Cerebellum (tissue), 5 donors: Measurements from ENCODE around the gene TMED5.

- PRO-cap, 3 experiments = no peak in any of the 3 experiments
- RAMPAGE, long total RNA = no peak
Observed at GRCh38 chr1:92919294-92919996, 41.8 kb downstream of the DIPK1A start.

DNA sequence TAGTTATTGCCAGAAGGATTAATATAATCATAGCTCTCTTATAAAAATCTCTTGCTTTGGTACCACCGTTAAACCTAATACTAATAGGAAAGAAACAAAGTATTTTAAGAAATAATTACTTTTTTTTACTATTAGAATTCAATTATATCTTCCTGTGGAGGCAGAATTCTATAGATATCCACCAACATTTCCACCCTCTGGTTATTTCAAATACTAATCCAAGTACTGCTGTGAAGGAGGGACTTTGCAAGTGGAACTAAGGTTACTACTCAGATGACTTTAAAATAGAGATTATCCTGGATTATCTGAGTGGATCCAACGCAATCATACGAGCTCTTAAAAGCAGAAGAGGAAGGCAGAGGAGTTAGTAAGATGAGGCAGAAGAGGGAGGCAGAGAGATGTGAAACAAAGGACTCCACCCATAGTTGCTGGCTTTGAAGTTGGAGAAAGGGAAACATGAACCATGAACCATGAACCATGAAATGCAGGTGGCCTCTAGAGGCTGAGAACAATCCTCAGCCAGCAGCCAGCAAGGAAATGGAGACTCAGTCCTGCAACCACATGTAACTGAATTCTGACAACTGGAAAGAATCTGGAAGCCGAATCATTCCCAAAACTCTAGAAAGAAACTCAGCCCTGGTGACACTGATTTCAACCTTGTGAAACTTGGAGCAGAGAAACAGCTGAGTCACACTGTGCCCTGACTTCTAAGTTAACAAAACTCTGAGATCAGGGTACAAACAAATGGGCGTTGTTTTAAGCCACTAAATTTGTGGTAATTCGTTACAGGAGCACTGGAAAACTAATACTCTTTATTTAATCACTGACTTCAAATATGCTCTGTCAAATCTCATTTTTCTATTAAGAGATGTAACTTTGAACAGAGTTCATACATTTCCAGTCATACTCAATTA lies 10.2 kb downstream of the DIPK1A start:
- PRO-cap, 3 experiments = no peak in any of the 3 experiments
- RAMPAGE, long total RNA = no peak

GRCh38 chr1:92981016-92981797 lies 19.9 kb upstream of the DIPK1A start:
- PRO-cap, 3 experiments = no peak in any of the 3 experiments
- RAMPAGE, long total RNA = no peak

DNA sequence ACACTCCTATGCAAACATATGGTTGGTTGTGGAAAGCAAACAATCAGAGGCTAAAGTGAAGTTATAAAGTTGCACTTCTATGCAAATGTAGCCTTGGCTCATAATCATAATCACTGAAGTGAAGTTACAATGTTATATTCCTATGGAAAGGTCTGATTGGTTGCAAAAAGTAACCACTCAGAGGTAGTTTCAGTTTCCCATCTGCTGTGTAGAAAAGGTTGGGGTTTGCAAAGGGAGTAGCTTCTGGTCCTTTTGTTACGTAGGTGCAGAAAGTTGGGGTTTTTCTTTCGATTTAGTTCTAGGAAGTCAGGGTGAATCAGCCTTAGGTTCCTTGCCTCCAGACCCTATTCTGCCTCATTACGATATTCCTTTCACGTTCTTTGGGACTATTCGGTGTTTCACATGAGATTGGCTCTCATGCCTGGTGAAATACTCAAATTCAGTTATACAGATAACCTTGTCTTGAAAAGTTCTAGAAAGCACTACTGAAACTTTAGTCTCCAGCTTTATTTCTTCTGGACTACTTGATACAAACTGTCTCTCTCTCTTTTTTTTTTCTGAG lies 36.6 kb upstream of the MTF2 start:
- PRO-cap, 3 experiments = no peak in any of the 3 experiments
- RAMPAGE, long total RNA = no peak

DNA sequence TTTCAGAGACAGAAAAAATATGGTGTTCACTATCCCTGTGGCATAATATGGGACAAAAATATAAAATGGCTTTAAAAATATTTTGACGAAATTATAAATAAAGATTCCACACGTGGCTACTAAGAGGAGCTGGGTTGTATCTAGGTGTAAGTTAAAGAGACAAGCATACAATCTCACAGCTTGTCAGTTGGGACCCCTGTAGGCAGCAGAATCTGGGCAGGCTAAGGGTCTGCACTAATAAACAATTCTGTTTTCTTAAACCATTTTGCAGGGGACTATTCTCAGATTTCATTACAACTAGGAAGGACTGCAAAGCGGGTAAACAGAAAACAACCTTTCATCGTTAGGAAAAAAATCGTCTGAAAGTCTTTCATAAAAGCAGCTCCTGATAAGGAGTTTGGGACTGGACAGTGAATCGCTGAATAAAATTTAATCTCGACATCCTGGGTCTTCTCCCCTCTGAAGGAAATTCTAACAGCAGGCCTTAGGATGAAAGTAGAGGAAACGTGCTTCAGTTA lies 589 bp upstream of the MTF2 start:
- PRO-cap, 3 experiments = no peak in any of the 3 experiments
- RAMPAGE, long total RNA = no peak

DNA sequence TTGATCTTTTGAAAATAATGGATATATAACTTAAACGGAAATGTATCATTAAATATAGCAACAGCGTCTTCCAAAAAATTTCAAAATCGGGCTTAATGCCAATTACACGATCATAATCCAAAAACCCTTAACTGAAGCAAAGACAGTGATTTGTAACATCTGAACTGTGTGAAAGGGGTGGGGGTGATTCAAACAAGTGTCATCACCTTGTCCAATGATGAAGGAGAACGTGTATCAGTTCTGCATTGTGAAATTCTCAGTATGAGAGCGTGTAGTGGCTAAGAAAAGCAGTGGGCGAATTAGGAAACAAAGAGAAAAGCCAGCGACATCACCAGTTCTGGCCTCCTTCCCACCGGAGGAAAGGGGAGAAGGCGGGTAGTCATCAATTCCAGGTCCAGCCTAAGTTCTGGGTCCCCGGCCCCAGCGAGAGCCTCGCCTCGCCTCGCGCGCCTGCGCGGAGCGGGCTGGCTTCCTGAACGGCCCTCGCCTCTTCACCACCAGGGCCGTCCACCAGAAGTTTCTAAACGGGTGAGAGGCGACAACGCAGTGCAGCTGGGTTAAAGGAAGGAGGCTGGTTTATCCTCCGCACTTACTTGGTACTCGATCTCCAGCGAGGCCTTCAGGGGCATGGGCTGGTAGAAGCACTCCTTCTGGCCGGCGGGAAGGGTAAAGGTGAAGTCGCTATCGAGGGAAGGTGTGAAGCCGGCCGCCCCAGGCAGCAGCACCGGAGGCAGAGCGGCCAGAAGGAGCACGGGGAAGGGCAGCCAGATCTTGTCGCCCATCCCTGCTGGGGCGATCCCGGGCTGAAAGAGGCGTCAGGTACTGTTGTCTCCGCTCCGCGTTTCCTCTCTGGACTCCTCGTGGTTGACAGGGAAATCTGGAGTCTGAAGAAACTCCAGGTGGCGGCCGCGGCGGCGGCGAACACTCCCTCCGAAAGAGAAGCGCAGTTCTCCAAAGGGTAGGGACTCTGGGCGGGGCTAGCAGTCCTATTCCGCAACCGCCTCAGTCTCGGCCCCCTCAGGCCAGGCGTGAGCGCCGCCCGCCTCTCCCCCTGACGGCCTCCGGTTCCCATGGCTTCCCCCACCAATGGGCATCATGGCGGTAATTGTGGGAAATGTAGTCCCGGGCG lies at the start of gene TMED5:
Gene TMED5 (minus strand): TSS at position 953 of the 1,129 bp plus-strand sequence.
- PRO-cap, 3 experiments = peak in 3 of 3 experiments; most common plus-strand start position 523 of the sequence (in 3); most common minus-strand start position 422 of the sequence (in 2)
- RAMPAGE, long total RNA = no peak

- PRO-cap, 3 experiments = no peak in any of the 3 experiments
- RAMPAGE, long total RNA = no peak
Observed at GRCh38 chr1:93277468-93277667, 68.3 kb upstream of the DR1 start.

GRCh38 chr1:93319745-93320584 lies 25.7 kb upstream of the DR1 start:
- PRO-cap, 3 experiments = no peak in any of the 3 experiments
- RAMPAGE, long total RNA = no peak

DNA sequence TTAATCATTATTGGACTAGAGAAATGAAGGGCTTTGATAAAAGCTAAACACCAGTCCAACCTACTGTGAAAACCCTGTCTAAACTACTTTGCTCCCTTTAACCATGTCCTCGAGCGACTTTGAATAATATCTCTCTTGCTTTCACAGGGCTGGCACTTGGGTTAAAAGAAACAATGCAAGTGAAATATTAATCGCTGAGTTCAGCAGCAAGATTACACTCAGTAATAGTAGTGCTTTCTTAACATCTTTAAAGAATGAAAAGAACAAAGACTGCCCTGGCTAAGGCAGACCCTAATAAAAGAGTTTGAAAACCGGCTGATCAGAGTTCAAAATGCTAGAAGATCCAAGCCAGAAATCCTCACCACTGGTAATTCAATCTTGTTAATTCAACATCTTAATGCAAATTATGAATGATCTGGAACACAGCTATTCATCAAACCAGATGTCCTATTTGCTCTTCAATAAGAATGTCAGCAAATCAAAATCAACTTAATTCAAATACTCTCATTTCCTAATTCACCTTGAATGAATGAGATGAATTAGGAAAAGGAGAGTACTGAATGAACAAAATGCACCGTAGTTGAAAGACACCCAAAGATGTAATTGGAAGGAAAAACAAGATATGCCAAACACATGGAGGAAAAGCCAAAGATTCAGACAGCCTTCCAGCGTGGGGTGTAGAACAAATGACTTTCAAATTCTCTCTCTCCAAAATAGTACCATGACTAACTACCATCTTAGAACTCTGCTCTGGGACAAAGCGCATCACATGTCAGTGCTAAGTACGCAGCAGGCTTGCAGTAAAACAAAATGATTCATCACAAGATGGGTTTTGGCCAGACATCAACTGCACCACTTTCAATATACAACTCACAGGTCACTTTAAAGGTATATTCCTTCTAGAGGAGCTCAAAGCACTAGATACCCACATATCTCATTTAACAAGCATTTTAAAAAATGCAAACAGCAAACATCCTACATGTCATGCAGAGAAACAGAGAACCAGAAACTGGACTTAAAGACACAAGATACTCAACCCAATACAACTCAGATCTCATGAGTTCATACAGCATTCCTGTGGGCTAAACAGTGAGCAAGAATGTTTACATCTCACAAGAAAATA lies 76.0 kb downstream of the BCAR3 start:
- PRO-cap, 3 experiments = no peak in any of the 3 experiments
- RAMPAGE, long total RNA = no peak

- PRO-cap, 3 experiments = no peak in any of the 3 experiments
- RAMPAGE, long total RNA = no peak
Observed at GRCh38 chr1:93612841-93613413, 68.7 kb downstream of the BCAR3 start.

DNA sequence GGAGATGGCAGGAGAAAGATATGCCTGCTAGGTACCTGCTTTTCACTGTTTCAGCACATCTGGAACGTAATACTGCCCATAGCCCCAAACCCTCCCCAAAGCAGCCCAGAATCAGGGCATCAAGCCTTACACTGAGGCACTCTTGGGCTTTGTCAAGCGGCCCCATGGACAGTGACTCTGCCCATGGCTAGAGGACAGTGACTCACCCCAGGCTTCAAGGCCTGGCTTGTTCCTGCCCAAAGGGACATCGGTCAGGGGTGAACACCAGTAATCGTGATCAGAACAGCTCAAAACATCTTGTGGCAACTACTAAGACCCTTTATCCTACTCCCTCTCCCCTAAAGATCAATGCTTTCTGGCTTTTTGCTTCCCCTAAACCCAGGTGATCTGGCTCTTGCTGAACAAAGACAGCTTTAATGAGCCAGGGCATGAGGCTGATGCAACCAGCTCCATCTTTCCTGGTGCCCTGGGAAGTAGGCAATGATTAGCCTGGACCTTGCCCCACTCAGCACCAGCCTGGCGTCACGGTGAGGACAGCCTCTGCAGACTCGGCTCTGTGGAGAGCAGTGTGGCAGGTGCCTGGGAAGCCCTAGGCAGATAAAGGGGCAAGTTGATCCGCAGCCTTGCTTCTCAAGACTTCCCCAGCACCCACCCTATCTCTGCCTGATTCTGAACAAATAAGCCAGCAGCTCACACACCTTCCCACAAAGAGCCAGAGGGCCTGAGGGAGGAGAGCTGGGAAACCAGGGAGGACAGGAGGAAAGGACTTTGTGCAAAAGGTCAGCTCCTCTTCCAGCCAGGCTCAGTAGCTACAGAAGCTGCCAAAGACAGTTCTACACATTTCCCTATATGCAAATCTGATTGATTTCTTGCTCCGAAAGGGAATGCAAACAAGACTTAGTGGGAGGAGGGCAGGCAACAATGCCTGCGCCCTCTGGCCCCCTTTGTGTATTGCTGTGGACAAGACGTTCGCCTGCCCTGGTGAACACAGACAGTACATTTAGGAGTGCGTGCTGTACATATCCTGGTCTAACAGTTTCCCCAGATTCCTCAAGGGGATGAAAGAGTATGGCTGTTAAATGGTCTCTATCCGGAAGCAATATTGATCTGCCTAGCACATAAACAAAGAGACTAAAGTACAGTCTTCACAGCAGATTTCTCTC lies 64.0 kb downstream of the BCAR3 start:
- PRO-cap, 3 experiments = no peak in any of the 3 experiments
- RAMPAGE, long total RNA = no peak

GRCh38 chr1:93624038-93624402 lies 57.6 kb downstream of the BCAR3 start:
- PRO-cap, 3 experiments = no peak in any of the 3 experiments
- RAMPAGE, long total RNA = no peak

DNA sequence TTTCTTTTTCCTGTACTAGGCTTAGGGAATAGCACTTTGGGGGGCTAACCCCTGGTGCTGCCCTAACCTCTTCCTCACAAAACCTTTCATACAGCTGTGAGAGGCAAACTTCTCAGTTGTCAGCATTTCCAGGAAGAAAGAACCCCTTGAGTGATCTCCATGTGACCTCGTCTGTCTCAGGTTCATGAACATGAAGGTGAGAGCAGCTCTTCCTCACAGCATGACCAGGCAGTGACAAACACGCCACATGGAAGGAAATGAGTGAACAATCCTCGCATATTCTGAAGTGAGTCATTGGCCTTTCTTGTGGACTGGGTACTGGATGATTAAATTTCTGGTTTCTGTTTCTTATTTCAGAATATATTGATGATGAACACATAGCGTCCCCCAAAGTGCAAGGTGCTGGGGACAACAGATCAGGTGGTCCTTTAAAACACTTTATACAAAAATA lies 11.6 kb upstream of the BCAR3 start:
- PRO-cap, 3 experiments = no peak in any of the 3 experiments
- RAMPAGE, long total RNA = no peak

- PRO-cap, 3 experiments = no peak in any of the 3 experiments
- RAMPAGE, long total RNA = no peak
Observed at GRCh38 chr1:93701659-93702200, 20.1 kb upstream of the BCAR3 start.

- PRO-cap, 3 experiments = no peak in any of the 3 experiments
- RAMPAGE, long total RNA = no peak
Observed at GRCh38 chr1:93723167-93723668, 41.6 kb upstream of the BCAR3 start.

GRCh38 chr1:93821193-93821642 lies 57.8 kb downstream of the DNTTIP2 start:
- PRO-cap, 3 experiments = no peak in any of the 3 experiments
- RAMPAGE, long total RNA = no peak

DNA sequence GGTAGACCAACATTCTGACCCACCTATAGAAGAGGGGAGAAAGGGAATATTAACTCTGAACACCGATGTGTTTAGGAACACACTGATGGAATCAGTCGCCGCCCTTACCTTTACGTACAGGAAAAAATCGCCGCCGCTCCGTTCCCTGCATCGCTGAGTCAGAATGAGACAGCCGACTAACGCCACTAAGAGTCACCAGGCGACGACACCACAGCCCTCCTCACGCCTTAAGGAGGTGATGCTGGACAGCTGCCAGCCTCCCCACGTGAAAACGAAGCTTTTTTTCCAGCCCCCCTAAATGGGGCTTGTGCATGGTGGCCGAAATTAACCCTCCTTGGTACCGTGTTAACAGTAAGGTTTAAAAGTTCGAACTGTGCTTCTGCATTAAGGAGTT lies 569 bp downstream of the DNTTIP2 start:
- PRO-cap, 3 experiments = peak in 3 of 3 experiments; most common plus-strand start position 185 of the sequence (in 2); most common minus-strand start position 160 of the sequence (in 2)
- RAMPAGE, long total RNA = no peak

- PRO-cap, 3 experiments = no peak in any of the 3 experiments
- RAMPAGE, long total RNA = no peak
Observed at GRCh38 chr1:93907614-93908108, 1.6 kb downstream of the GCLM start.

- PRO-cap, 3 experiments = no peak in any of the 3 experiments
- RAMPAGE, long total RNA = no peak
Observed at GRCh38 chr1:94068569-94069302, 52.2 kb downstream of the ABCA4 start.

DNA sequence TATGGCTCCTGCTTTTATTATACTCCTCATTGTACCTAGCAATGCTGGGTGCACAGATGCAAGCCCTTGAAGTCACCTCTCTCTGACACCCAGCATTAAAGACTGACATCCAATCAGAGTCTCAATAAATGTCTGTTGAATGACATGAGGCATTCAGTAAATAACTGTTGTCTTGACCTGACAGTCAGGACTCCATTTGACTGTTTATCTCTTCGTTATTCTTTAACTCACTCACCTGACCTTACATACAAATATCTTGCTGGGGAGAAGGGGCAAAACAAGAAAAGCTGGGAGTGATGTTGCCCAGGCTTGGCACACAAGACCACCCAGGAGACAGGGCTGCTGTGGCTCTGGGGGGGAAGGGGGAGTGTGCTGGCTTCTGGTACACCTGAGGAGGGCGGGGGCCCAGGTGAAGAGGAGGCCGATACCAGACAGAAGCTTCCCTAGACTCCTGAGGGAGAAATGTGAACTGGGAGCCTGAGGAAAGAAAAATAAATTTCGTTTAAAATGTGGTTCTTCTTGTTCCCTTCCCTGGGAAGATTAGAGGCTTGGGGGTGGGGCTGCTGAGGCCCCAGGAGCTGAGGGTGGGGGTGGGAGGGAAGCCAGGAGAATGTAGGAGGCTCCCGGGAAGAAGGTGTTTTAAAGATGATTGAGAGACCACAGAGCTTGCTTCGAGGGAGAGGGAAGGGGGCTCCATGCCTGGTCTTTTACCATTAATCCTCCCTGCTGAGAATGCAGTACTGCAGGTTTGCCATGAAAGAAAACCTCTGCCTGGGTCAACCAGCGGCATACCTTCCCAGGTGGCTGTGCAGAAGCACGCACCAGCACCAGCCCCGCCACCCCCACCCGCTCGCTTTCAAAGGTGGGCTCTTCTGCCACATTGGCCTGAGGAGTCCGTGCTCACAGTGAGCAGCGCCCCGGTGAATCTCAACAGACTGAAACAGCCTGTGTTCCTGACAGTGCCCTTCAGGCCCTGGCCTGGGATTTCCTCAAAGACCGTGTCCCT lies 15.6 kb downstream of the ABCA4 start:
- PRO-cap, 3 experiments = no peak in any of the 3 experiments
- RAMPAGE, long total RNA = no peak